Umbilical cord (tissue), 2 donors: ENCODE measurements around the genes ATXN10 and WNT7B.

- RAMPAGE, long total RNA, result no peak
Measured at GRCh38 chr22:45336593-45337746, 27.2 kb downstream of the FAM118A start.

DNA sequence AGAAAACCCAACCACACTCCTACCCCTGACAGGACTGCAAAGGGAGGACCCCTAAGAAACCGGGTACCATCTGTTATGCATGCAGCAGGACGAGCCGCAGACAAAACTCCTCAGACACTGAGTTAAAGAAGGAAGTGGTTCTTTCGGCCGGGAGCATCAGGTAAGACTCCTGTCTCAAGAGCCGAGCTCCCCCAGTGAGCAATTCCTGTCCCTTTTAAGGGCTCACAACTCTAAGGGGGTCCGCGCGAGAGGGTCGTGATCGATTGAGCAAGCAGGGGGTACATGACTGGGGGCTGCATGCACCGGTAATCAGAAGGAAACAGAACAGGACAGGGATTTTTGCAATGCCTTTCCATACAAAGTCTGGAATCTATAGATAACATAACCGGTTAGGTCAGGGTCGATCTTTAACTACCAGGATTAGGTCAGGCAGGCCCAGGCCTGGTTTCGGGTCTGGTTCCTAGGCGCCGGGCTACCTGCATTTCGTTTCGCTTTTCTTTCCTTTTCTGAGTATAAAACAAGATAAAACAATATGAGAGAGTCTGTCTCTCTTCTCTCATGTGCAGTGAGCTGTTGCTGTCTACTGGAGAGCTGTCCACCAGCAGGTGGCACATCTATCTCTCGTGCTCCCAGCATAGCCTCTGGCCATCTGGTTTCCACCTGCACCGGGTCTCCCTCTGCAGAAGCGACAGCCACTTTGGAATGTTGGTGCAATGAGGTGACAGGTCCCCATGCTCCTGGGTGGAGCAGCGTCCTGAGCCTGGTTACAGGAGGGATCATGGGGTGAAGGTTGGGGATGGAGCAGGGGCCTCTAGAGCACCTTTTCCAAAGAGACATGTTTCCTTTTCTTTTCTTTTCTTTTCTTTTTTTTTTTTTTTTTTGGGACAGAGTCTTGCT lies 27.5 kb downstream of the RIBC2 start:
- RAMPAGE, long total RNA, result no peak

DNA sequence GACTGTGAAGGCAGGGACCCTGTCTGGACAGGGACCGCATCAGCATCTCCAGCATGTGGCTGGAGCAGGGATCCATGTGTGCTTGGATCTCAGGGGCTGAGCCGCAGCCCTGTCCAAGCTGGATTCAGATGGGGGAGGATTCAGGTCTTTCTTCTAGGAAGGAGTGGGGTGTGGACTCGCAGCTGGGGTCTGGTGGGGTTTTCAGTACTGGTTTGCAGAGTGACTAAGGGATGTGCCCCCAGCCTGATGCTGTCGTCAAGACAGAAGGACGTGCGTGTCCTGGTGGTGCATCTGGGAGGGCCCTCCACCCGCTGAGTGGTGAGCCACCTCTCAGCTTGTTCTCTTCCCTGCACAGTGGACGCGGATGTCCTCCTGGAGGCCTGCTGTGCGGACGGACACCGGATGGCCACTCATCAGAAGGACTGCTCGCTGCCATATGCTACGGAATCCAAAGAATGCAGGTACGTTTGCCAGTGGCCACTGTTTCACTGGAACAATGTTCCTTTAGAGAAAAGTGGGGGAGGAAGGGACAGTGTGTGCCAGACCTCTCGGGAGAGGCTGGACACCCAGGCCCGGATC lies 15.7 kb downstream of the FBLN1 start:
- RAMPAGE, long total RNA, result no peak

- RAMPAGE, long total RNA, result no peak
Measured at GRCh38 chr22:45546897-45547484, 44.3 kb downstream of the FBLN1 start.

- RAMPAGE, long total RNA, result start-site peak on the plus strand at chr22:45671831-45672383, 104 and 52 reads in 2 replicates
Measured at GRCh38 chr22:45671564-45672195, at the start of gene ATXN10. ATXN10 (plus strand) TSS chr22:45671834.

- RAMPAGE, long total RNA, result no peak
Measured at GRCh38 chr22:45843595-45844620, 133.1 kb downstream of the WNT7B start.

GRCh38 chr22:45976889-45977725 lies at the start of gene WNT7B:
WNT7B (minus strand) TSS chr22:45977162.
- RAMPAGE, long total RNA, result no peak

GRCh38 chr22:46006383-46007401 lies 29.7 kb upstream of the WNT7B start:
- RAMPAGE, long total RNA, result no peak

GRCh38 chr22:46007402-46007716 lies 30.4 kb upstream of the WNT7B start:
- RAMPAGE, long total RNA, result no peak

GRCh38 chr22:46040376-46041563 lies 63.8 kb upstream of the WNT7B start:
- RAMPAGE, long total RNA, result no peak

GRCh38 chr22:46063864-46064266 lies 86.5 kb upstream of the PPARA start:
- RAMPAGE, long total RNA, result no peak

GRCh38 chr22:46077464-46078098 lies 72.7 kb upstream of the PPARA start:
- RAMPAGE, long total RNA, result no peak

DNA sequence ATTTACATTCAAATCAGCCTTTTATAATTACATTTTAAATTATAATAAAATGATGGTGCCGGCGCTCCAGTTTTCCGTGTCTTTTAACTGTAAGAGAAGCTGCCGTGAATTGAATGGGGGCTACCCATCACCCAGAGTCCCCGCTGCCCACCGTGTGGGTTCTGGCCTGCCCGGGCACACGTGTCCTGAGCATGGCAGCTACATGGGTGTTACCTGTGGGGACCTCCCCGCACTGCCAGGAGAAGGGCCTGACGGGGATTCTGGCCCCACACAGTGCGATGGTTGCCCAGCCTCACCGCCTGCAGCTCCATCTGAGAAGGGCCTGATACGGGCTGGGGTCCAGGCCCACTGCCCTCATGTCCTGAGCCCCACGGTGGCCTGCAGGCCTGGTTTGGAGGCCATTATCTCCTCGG lies 72.2 kb upstream of the PPARA start:
- RAMPAGE, long total RNA, result no peak

DNA sequence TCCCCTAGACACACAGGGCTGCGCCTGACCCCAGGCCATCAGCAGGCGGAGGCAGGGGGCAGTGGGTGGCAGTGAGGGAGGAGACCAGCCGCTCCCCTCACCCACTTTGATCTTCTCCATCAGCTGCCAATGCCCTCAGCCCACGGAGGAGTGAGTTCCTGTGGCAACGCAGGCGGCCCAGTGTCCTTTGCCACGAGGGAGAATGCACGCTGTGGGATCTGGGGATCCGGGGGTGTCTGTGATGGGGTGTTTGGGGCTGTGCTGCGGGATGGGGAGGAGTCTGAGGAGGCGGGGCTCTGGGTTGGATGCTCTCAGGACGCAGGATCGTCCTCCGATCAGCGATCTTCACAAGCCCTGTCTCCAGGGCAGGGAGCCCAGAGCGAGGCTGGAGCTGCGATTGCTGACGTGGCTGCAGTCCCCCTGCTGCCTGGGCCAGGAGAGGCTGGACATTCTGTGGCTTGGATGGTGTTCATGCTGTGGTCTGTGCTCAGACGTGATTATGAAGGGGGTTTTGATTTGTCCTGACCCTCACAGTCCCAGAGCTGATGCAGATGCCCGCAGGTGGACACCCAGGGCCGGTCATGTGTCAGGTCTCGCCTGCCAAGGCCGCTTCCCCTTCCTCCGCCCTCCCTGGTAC lies 30.3 kb upstream of the PPARA start:
- RAMPAGE, long total RNA, result no peak

GRCh38 chr22:46356980-46357443 lies 21.5 kb downstream of the TRMU start:
- RAMPAGE, long total RNA, result no peak

- RAMPAGE, long total RNA, result no peak
Measured at GRCh38 chr22:46361847-46362957, 26.7 kb downstream of the TRMU start.

- RAMPAGE, long total RNA, result no peak
Measured at GRCh38 chr22:46375077-46375604, 39.6 kb downstream of the TRMU start.

GRCh38 chr22:46376769-46377122 lies 41.2 kb downstream of the TRMU start:
- RAMPAGE, long total RNA, result no peak

DNA sequence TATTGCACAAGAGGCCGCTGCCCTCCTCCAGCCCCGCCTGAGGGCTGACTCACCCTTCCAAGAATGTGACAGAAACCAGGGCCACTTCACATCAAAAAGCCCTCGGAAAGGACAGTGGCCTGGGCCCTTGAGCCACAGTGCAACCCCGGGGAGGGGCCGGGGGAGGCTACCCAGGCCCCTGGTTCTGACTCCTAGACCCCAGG lies 42.2 kb downstream of the TRMU start:
- RAMPAGE, long total RNA, result no peak

DNA sequence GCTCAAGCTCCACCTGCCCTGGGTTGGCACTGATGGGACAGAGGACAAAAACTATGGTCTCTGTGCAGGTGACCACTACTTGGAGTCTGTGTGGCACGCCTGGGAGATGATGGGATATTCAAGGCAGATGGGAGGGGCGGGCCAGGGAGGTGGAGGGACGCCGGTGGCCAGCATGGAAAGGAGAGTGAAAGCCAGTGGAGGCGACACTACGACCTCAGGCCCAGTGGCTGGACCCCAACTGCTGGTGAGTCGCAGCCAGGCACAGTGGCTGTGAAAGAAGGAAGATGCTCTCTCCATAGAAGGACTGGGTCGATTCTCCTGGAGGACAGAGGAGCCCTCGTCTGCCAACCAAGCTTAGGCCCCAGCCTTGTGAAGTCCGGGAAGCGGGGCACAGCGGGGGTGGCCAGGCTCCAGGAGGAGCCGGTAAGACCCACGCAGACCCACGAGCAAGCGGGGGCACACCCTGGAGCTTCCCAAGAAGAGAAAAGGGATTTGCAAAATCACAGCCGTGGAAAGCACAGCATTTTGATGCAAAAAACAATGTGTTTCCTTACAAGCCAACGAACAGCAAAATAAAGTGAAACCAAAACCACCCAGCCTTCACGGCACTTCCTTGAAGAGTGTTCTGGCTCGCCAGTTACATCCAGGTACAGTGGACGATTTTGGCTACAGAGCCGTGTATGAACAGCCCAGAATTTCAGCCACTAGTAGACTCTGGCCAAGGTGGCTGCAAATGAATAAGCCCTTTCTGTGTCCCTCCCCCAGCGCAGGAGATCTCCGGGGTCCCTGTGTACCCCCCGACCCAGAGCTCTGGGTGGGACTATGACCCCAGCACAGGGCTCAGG lies 96.8 kb downstream of the TRMU start:
- RAMPAGE, long total RNA, result no peak